Uterus (tissue), 7 donors: ENCODE results near the gene RNF217.

- PRO-cap, 4 experiments, result no peak in any of the 4 experiments
- RAMPAGE, long total RNA, 2 experiments, result no peak in any of the 2 experiments
- RRBS, result no CpG with 5 or more reads among the region's 4 CpGs
These were observed 391.1 kb upstream of the HSF2 start for GRCh38 chr6:122008310-122008827.

GRCh38 chr6:122568429-122568769 is 41.8 kb upstream of the PKIB start:
- PRO-cap, 4 experiments, result no peak in any of the 4 experiments
- RAMPAGE, long total RNA, 2 experiments, result no peak in any of the 2 experiments

DNA sequence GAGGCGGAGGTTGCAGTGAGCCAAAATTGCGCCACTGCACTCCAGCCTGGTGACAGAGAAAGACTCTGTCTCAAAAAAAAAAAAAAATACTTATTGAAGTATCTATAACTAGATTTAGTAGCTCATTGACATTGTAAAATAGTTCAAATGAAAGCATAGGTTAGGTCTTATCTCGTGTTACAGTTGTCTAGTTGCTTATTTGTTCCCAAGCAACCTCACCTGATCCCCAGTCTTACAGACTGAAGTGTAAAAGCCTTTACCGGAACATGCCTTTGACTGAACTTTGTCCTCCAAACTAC is 61.0 kb downstream of the PKIB start:
- PRO-cap, 4 experiments, result no peak in any of the 4 experiments
- RAMPAGE, long total RNA, 2 experiments, result no peak in any of the 2 experiments
- RRBS, result no CpG with 5 or more reads among the region's 4 CpGs

- PRO-cap, 4 experiments, result no peak in any of the 4 experiments
- RAMPAGE, long total RNA, 2 experiments, result no peak in any of the 2 experiments
- RRBS, result no CpG with 5 or more reads among the region's 9 CpGs
These were observed 25.9 kb upstream of the FABP7 start for GRCh38 chr6:122753555-122754064.

GRCh38 chr6:122790762-122791465 is 1.9 kb downstream of the SMPDL3A start:
- PRO-cap, 4 experiments, result peak in 4 of 4 experiments; most common plus-strand start chr6:122791085 (in 1); most common minus-strand start chr6:122791152 (in 3)
- RAMPAGE, long total RNA, 2 experiments, result no peak in any of the 2 experiments
- RRBS, result no CpG with 5 or more reads among the region's 8 CpGs

GRCh38 chr6:122833053-122833620 is 44.1 kb downstream of the SMPDL3A start:
- PRO-cap, 4 experiments, result no peak in any of the 4 experiments
- RAMPAGE, long total RNA, 2 experiments, result no peak in any of the 2 experiments
- RRBS, result no CpG with 5 or more reads among the region's 7 CpGs

DNA sequence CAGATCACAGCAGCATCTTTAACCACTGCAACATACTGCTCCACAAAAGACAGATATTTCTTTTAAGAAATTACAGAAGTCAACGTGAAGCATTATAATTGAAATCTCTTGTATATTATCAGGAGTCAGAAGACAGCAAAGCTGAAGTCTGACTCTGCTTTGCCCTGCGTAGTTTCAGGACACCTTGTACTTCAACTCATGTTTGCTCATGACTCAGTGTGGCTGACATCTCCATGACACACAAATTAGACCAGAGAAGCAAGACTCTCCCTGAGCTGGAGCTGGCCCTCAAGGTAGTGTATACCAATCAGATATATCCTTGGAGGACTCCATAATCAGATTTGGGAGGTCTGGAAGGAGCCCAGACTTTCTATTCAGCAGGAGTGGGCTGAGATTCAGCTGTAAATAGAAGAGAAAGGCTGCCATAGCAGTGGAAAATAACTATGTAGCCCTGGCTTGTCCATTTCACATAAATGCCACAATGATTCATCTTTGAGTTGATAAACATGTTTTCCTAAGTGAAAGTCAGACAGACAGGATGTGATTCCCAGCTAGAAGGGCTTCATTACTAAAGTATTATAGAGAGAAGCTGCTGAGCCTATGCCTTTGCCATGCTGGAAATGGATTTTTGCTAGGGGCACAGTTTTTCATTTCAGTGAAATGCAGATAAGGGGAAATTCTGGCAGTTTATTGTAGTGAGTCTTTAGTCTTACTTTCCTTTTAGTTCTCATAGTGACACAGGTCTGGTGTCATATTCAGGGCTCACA is 95.1 kb downstream of the CLVS2 start:
- PRO-cap, 4 experiments, result peak in 1 of 4 experiments; most common plus-strand start position 532 of the sequence (in 1)
- RAMPAGE, long total RNA, 2 experiments, result no peak in any of the 2 experiments
- RRBS, result no CpG with 5 or more reads among the region's 2 CpGs

DNA sequence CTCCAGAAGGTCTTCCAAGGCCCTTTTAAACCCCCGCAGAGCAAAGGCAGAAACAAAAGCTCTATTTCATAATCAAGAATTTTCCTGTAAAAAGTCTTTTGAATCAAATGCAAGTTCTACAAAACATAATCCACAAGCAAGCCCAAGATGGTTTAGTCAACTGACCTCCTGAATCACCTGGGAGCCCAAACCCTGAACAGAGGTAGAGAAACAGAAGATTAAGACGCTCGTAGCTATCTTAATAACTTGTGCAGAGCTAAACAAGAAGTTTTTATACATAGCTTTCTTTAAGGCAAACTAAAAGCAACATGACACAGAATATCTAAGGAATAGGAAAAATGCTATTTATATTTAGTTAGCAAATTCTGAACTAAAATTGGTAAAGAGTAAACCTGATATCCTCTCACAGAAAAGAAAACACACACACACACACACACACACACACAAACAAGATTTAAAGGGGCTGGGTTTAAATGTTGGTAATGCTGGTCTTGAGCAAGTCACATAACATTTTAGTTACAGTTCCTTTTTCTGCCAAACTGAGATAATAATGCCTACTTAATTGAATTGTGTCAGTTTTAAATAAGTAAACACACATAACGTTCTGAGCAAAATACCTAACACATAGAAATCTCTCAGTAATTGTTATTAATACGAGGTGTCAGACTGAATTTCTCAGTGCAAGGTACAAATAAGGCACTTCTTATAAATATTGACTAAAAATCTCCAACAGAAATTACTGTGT is 1.7 kb downstream of the TRDN start:
- PRO-cap, 4 experiments, result no peak in any of the 4 experiments
- RAMPAGE, long total RNA, 2 experiments, result no peak in any of the 2 experiments
- RRBS, result no CpG with 5 or more reads among the region's 5 CpGs

GRCh38 chr6:124223594-124224231 is 420.0 kb downstream of the NKAIN2 start:
- PRO-cap, 4 experiments, result no peak in any of the 4 experiments
- RAMPAGE, long total RNA, 2 experiments, result no peak in any of the 2 experiments
- RRBS, result no CpG with 5 or more reads among the region's 3 CpGs

GRCh38 chr6:124961700-124962554 is at the start of gene RNF217:
Gene RNF217, plus strand, starts transcription at chr6:124962437.
- PRO-cap, 4 experiments, result peak in 4 of 4 experiments; most common plus-strand start chr6:124961995 (in 4); most common minus-strand start chr6:124961908 (in 4)
- RAMPAGE, long total RNA, 2 experiments, result no peak in any of the 2 experiments
- RRBS, result 2% methylated on average over 35 of the region's 95 CpGs

DNA sequence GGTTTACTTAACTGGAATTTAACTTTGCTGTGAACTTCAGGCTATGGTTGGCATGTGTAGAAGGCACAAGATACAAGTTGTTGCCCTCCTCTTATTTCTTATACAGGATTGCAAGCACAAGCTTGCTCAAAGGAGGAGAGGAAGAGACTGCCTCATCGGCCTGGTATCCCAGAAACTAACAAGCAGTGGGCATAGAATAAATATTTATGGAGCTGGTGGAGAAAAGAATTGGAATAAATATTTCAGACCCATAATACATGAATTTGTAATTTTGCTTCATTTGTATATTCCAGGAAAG is 1.3 kb downstream of the RNF217 start:
- PRO-cap, 4 experiments, result peak in 2 of 4 experiments; most common plus-strand start position 39 of the sequence (in 1); most common minus-strand start position 149 of the sequence (in 1)
- RAMPAGE, long total RNA, 2 experiments, result no peak in any of the 2 experiments
- RRBS, result no CpG with 5 or more reads among the region's 1 CpG

DNA sequence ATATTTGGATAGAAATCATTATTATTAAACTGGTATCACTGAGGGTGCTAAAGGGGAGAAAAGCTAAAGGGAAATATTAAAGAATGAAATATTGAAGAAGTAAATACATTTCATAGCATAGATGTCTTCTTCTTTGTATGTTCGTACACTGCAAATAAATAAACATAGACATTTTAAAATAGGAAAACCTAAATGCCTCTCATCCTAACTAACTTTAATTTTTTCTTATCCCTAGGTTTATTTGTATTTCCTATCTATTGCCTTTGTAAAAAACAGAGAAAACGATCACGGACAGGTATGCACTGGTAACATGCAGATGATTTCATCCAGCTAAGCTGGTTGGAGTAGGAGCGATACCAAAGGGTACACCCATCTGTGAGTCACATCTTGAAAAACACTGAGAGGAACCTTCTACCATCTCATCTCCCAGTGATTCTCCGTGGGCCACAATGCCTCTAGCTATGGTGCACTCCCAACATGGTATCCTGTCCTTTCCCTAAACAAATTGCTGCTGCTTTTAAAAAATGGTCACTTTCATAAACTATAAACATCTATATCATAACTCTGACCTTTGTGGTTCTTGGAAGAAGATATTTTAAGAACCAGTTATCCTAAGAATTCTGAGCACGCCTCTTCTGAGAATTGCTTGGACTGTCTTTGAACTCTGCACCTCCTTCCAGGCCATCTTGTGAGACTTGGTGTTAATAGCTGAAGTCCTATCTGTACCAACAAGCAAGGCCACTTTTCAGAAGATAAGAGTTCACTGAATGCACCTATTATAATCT is 70.8 kb upstream of the TPD52L1 start:
- PRO-cap, 4 experiments, result no peak in any of the 4 experiments
- RAMPAGE, long total RNA, 2 experiments, result no peak in any of the 2 experiments
- RRBS, result no CpG with 5 or more reads among the region's 6 CpGs

DNA sequence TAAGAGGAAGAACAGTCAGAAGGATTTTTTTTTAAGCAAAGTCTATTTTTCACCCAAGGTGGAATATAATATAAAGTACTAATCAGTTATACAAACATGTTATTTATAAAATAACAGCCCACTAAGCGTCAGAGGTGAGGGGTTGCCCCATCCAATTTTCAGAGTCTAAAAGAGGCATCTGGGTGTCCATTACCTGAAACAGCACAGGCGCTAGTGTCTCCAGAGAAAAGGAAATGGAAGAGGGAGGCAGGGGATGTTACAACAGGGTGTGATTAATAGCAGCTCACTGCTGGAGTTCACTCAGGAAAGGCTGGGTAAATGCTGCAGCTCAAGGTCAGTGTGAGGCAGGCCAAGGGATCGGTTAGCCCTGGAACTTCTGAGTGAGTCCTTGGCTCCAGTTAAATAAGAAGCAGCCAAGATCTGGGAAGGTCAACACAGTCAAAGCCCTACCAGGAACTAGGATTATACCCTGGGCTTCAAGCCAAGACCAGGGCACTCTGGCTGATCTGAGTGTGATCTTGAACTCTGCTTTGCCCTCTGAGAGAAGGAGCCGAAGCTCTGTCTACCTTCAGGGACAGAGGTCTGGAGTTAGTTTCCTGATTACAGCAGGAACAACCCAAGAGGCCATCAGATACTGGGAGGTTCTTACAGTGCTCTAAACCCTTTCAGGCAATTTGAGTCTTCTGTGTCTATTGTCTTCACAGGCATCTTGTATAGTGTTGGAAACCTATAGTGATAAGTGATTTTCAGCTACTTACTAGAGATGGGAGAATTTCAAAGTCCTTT is 44.2 kb downstream of the TPD52L1 start:
- PRO-cap, 4 experiments, result no peak in any of the 4 experiments
- RAMPAGE, long total RNA, 2 experiments, result no peak in any of the 2 experiments
- RRBS, result no CpG with 5 or more reads among the region's 4 CpGs

DNA sequence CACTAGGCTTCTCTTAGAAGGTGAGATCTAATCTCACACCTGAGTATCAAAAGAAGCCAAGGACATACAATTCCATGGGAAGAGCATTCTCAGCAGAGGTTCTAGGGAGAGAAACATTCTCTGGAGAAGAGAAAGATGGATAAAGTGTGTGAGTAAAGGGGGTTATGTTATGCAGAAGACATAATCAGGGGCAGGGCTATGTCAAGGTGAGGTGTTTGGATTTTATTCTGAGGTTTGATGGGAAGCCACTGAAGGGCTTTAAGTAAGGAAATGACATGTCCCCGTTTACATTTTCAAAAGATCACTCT is 42.6 kb upstream of the HDDC2 start:
- PRO-cap, 4 experiments, result peak in 2 of 4 experiments; most common plus-strand start position 95 of the sequence (in 2)
- RAMPAGE, long total RNA, 2 experiments, result no peak in any of the 2 experiments
- RRBS, result no CpG with 5 or more reads among the region's 1 CpG

DNA sequence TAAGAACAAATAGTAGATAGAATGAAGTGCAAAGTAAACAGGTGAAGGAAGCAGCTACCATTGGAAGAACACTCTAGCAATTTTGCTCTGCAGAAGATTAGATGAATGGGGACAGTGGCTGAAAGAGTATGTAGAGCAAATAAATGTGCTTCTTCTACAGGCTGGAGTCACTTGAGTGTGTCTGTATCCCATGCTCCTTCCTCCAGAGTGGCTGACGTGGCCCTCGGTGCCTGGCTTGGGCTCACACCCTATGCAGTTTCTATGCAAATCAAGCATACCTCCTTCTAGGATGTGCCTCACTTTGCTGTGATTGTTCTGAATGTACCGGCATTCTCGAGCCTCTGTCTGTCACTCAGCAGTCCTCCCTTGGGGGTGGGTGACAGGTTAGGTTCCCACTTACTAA is 55.0 kb upstream of the HDDC2 start:
- PRO-cap, 4 experiments, result no peak in any of the 4 experiments
- RAMPAGE, long total RNA, 2 experiments, result no peak in any of the 2 experiments
- RRBS, result no CpG with 5 or more reads among the region's 4 CpGs

GRCh38 chr6:125534255-125534976 is 215.0 kb upstream of the HEY2 start:
- PRO-cap, 4 experiments, result no peak in any of the 4 experiments
- RAMPAGE, long total RNA, 2 experiments, result no peak in any of the 2 experiments
- RRBS, result no CpG with 5 or more reads among the region's 17 CpGs

GRCh38 chr6:125780221-125780585 is 10.6 kb upstream of the NCOA7 start:
- PRO-cap, 4 experiments, result peak in 4 of 4 experiments; most common plus-strand start chr6:125780425 (in 4); most common minus-strand start chr6:125780320 (in 3)
- RAMPAGE, long total RNA, 2 experiments, result no peak in any of the 2 experiments
- RRBS, result no CpG with 5 or more reads among the region's 14 CpGs

GRCh38 chr6:125839334-125839828 is 48.6 kb downstream of the NCOA7 start:
- PRO-cap, 4 experiments, result no peak in any of the 4 experiments
- RAMPAGE, long total RNA, 2 experiments, result no peak in any of the 2 experiments
- RRBS, result no CpG with 5 or more reads among the region's 8 CpGs

GRCh38 chr6:125918605-125919801 is 37.6 kb upstream of the HINT3 start:
- PRO-cap, 4 experiments, result peak in 4 of 4 experiments; most common plus-strand start chr6:125919247 (in 3); most common minus-strand start chr6:125919148 (in 2)
- RAMPAGE, long total RNA, 2 experiments, result start-site peak on the plus strand in 1 of 2 experiments, at chr6:125919269-125919306 at its widest, 49 reads per replicate
- RRBS, result no CpG with 5 or more reads among the region's 15 CpGs

- PRO-cap, 4 experiments, result no peak in any of the 4 experiments
- RAMPAGE, long total RNA, 2 experiments, result no peak in any of the 2 experiments
- RRBS, result no CpG with 5 or more reads among the region's 10 CpGs
These were observed 61.1 kb downstream of the TRMT11 start for GRCh38 chr6:126047410-126047821.